ENCODE measurements around a stretch of chr15.

GRCh38 chr15:68820954-68821710 is 437 bp upstream of the ANP32A start:
- PRO-cap, result bidirectional peak, plus-strand start at chr15:68821090, minus-strand start at chr15:68820895

DNA sequence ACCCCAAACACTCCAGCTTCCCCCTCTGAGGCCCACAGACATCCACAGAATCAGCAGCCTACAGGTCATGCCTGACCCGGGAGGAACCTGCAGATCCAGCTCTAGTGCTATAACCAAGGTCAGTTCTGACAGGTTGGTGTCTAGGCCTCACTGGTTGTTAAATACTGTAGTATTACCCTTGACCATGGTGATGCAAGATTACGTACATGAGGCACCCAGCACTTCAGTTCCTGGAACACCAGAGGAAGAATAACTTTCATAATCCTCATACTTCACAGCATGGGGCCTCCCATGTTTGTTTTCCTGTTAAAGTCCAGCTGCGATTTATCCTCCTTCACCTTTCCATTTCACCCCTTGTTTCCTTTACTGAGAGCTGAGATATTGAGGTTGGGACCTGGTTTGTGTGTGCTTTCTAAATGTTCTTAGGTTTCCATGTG is 34.4 kb upstream of the GLCE start:
- PRO-cap, result no peak

GRCh38 chr15:69305308-69306213 is 6.8 kb downstream of the PAQR5 start:
- PRO-cap, result no peak

DNA sequence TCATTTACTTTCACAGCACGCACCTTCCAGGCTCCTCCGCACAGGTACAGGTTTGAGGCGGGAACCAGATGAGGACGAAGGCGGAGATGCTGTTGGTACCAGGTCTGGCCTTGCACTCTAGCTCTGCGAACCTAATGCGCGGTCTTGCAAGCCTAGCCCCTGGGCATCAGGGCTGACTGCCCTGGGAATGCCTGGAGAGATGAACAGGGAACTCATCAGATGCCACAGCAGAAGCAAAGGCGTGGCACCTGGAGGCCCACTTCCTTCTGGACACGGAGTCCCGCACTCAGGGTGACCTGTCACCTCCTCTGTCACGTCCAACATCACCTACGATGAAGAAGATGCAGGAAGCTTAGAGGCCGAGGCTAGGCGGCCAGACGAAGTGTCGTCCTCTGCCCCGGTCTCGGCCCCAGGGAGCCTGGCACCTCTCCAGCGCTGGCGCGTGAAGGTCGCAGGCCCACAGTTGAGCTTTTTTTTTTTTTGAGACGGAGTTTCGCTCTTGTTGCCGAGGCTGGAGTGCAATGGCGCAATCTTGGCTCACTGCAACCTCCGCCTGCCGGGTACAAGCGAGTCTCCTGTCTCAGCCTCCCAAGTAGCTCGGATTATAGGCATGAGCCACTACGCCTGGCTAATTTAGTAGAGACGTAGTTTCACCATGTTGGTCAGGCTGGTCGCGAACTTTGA is 9.5 kb downstream of the RPLP1 start:
- PRO-cap, result no peak

DNA sequence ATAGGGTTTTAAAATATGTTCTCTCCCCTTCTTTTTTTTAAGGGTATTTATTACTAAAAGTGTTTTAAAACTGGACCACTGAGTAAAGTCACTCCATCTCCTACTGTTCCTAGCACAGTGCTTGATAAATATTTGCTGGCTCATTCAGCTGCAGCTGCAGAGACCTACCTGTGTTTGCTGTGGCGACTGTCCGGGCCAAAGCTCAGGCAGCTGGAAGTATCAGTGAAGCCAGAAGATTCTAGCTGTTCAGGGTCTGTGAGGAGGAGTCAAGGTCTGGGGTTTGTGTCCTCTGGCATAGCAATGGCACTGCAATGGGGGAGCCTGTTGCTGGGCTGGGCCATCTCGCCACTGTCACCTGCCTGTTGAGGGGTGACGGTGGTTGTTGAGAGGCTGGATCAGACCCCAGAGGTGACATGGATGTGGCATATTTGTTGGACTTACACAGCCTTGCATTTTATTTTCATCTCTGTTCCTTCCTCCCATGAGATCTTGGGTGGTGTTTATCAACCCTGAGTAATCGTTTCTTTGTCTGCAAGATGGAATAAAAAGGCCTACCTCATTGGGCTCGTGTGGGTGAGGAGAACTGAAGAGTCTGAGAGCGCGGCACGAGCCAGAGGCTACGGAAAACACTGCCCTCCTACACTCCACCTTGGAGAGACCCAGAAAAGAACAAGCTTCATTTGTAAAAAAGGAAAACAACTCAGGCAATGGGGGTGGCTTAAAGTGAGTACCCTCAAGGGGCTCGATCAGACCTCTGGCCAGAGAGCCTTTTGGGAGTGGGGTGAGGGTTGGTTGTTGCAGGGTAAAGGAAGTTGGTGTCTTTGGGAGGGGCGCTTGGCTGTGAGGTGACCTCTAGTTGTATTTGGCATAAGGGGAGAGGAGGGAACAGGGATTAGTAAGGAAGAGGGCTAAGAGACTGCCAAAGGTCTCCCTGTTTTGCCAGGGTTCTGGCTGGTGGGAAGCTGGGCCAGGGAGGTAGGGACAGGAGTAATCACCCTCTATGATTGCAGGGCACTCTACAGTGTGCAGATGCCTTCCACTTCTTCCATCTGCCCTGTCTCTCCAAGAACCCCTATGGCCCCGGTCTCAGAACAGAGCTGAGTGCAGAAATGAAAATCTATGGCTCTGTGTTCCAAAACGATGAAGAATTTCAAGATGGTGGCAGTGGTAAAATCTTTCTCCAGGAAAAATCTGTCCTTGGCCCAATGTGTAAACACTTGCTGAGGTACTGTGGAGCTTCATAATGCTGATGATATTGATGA is 110.4 kb downstream of the RPLP1 start:
- PRO-cap, result no peak

DNA sequence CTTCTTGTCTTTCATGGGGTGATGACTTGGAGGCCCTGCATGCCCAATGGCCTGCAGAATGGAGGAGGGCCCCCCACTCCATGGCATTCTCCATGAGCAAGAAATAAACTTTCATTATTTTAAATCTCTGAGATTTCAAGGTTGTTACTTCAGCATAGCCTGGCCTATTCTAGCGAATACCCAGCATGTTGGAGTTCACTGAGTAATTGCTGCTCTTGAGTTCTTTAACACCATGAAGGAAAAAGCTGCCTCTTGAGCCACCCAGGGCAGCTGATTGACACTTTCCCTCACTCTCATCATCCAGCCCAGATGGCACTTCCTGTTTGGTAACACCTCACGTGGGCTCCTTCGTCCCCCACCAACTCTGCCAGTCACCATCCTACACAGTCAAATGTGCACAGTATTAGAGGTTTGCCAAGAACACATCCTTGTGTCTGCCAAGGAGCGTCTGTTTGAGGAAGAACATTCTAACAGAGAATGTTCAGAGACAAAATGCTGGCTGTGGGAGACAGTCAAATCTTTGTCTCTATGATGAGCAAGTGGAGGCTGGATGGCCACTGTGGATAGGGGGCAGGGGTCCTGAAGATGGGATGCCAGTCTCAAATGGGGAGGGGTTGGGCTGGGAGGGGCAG is 266.3 kb downstream of the RPLP1 start:
- PRO-cap, result no peak

GRCh38 chr15:69853527-69853791 is 244.3 kb downstream of the TLE3 start:
- PRO-cap, result no peak

- PRO-cap, result no peak
These were observed 49.0 kb downstream of the TLE3 start for GRCh38 chr15:70048613-70049270.

- PRO-cap, result no peak
These were observed 31.5 kb downstream of the TLE3 start for GRCh38 chr15:70065899-70066892.

- PRO-cap, result unidirectional peak, plus-strand start at chr15:70111588
These were observed 13.6 kb upstream of the TLE3 start for GRCh38 chr15:70111335-70111697.

DNA sequence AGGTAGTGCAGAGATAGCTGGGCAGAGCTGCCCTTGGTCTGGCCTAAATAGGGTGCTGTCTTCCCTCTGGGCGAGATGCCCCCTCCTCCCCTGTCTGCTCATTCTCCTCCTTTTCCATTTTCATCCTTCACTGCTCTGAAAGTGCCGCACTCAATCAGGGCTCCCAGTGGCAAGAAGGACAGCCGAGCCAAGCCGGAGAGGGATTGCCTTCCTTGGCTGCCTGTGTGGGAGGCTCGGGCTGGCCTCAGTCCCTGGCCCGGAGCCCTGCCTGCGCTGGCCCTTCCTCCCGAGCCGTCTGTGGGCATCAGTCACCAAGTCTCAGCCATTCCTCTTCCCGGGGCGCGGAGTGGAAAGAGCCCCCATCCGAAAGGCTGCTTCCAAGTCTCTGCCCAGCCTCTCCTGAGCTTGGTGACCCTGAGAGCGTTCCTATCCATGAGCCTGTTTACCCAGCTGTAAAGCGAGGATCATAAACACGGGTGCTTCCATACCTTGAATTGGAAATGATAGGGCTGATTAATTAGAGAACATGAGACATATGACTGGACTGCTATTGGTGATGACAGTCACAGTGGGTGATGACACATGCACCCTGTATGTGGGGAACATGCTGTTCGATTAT is 59.0 kb upstream of the TLE3 start:
- PRO-cap, result no peak

- PRO-cap, result no peak
These were observed 256.8 kb upstream of the TLE3 start for GRCh38 chr15:70354481-70355050.

DNA sequence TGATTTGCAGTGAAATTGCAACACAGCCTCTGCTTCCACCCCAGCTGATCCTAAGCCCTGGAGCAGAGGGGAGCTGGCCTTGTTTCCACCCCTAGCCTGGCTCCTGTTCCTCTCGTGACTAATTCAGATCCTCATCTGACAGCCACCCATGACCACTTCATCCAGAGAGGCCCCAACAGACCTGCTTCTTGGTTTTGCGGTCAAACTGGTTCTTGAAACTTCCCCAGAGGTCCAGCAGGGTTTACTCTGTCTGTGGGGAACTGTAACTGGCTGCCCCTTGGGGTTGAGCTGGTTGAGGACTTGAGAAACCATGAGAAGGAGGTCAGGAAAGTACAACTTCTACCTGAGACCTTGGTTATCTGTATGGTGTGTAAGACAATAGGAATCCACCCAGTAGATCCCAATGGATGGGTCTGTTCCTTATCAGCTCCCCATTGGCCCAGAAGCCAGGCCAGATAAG is 300.2 kb downstream of the UACA start:
- PRO-cap, result no peak

DNA sequence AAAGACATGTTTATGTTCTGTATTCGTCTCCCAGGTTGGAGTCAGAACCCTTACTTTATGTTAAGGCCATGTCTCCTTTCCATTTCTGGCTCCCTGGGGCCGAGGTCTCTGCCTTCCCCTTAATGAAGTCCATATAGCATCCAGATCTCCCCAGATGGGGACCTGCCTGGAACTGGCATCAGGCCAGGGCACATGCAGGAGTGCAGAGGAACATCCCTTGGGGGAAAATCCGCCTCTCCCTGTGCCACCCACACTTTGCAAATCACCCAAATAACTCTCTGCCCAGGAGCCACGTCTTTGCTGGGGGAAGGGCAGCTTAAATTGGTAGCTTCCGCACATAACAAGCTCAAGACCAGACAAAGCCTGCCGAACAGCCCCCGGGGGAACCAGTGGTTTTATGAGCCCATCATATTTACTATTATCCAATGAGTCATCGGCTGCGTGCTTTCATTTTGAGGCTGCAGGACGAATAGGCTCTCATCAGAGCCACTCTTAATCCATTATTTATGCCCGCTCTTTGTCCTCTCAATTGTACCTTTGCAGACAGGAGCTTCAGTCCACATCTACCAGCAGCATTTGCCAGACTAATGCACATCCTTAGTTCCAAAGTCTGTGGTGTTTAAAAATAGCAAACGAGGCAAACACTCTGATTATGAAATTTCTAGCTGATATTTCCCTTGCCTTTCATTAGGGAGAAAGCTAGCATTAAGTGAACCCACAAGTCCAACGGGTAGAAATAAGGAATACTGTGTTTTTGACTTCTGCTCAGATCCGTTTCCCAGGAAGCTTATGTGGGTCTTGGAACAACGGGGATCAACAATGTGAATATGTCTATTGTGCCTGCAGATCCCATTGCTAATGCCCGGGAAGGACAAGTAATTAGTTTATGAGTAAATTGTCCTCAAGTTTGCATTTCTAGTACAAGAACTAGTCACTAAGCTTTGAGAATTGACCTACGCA is 236.7 kb downstream of the UACA start:
- PRO-cap, result no peak

DNA sequence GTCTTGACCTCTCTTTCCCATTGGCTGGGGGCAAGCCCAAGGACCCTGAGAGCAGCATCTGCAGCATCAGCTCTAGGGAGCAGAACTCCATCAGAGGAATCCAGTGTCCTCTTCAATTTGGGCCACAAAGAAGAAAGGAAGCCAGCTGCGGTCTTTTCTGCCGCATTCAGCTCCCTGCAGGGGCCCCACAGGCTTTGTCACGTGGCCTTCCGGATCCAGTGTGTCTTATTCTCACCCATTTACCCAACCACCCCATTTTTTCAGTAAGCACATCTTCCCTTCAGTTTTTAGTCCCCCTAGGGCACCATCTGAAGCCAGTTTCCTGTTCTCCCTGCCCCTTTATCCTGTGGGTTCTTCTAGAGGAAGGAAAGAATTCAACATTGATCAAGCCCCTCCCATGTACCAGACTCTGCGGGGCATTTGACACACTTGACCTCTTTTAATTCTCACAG is 227.7 kb downstream of the UACA start:
- PRO-cap, result no peak

DNA sequence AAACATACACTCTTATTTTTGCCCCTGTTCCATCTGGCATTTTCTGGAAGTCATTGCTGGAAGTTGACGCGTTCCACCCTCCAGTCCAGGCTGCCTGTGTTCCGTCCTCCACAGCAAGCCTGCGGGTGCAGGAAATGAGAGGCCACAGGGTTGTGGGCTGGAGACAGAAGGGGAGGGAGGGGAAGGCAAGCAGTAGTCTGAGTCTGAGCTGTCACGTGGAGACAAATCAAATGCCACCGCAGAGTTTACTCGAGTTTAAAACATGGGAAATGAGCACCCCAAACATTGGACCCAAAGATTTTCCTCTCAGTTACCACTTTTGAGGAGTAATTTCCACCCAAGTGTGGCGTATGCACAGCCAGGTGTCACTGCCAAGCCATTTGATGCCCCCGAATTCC is 204.1 kb downstream of the UACA start:
- PRO-cap, result no peak

- PRO-cap, result no peak
These were observed 43.7 kb upstream of the UACA start for GRCh38 chr15:70807011-70807549.

DNA sequence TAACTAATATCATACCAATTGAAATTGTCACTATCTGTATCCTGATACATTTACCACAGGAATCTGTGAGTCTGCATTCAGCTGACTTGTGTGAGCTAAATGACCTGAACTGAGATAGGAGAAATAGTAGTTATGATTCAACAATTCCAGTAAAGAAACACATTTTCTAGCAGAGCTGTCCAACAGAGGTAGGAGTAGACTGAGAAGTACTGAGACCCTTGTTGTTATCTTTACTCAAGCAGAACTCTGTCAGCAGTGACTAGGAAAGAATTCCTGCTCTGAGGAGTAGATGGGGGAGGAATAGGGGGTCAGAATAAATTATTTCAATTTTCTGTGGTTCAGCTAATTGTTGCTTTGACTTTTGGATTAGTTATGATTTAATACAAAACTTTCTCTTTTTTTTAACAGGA is 66.3 kb upstream of the THSD4 start:
- PRO-cap, result no peak

GRCh38 chr15:71080472-71081116 is 34.7 kb upstream of the THSD4 start:
- PRO-cap, result no peak

DNA sequence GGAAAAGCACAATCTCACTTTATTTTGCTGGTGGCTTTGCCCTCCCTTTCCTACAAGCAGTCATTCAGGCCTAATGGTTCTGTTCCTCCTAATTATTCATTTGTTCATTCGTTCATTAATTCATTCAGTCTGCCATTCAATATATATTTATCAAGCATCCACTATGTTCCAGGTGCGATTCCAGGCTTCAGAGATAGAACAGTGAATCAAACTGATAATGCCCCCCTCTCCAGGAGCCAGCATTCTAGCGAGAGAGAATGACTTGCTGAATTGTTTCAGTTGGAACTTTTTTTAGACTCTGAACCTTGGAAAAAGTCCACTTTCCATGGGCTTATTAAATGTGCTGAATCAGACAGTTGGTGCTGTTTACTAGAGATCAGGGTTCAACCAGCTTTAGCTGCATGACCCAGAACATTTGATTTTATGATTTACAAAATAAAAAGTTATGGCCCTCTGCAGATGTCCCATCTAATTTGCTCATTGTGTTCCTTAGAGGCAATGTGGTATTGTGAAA is 213.1 kb downstream of the THSD4 start:
- PRO-cap, result no peak

Data from gallbladder (tissue), 1 donor.